ENCODE measurements around a stretch of chr5.

- RRBS, 2 experiments: no CpG with 5 or more reads among the region's 6 CpGs
Observed at GRCh38 chr5:31663408-31663828, 24.5 kb downstream of the PDZD2 start.

- RRBS, 2 experiments: no CpG with 5 or more reads among the region's 9 CpGs
Observed at GRCh38 chr5:32099009-32099611, 75.0 kb downstream of the GOLPH3 start.

DNA sequence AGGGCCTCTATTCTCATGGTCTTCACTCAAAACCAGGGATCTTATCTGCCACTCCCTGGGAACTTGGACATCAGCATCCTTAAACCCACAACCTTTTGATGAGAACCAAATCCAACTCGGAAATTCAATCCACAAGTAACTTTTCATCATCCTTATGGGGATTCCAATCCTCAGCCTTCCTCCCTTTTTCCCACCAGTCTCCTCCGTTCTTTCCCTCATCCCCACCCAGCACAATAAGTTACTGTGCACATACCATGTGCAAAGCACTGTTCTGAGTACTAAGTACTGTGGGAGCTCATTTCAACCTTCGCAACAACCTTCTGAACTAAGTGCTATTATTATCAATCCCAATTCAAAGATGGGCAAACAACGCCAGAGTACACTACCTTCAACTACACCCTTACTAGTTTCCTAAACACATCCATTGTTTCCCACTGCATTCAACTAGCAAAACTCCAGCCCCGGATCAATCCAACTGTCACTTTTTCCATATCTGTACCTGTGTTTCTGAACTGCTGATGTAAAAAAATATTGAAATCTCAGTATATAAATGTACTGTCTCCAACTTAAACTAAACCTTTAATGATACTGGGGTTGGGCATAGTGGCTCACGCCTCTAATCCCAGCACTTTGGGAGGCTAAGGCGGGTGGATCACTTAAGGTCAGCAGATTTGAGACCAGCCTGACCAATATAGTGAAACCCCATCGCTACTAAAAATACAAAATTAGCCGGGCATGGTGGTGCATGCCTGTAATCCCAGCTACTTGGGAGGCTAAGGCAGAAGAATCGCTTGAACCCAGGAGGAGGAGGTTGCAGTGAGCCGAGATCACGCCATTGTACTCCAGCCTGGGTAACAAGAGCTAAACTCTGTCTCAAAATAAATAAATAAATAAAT lies 16.8 kb downstream of the GOLPH3 start:
- RRBS, 2 experiments: no CpG with 5 or more reads among the region's 12 CpGs

DNA sequence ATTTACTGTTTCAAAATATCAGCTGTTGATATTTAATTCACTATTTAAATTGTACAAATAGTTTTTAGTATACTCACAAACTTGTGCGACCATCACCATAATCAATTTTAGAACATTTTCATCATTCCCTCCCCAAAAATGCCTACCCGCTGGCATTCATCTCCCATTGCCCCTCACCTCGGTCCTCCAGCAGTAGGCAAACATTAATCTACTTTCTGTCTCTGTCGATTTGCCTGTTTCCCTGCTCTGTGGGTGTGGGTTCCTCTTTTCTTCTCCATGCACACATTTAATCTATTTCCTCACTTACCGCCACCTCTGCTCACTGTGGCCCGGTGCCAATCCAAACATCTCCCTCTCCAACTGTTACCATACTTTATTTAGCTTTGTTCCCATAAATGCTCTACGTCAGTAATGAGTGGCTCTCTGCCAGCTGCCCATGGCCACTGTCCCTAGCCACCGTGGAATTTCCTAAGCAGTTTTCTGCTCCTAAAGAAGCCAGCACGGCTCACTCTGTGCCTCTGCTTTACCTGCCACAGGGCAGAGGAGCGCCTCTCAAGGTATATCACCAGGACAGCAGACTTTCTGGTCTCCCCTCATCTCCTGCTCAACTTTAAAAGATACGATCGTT lies 19.4 kb upstream of the GOLPH3 start:
- RRBS, 2 experiments: no CpG with 5 or more reads among the region's 12 CpGs

DNA sequence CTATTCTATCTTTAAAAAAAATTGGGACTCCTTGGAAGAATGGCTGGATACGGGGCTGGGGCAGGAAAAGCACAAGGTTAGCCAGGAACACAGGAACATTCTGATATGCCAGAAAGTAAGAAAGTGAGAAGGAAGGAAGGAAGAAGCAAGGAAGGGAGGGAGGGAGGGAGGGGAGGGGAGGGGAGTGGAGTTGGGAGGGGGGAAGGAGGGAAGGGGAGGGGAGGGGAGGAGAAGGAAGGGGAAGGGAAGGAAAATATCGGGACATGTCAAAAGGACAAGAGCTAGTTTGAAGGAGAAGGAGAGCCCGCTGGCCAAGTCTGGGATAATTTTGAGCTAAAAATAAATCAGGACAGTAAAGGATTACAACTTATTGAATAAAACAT lies 26.3 kb upstream of the GOLPH3 start:
- RRBS, 2 experiments: no CpG with 5 or more reads among the region's 3 CpGs

DNA sequence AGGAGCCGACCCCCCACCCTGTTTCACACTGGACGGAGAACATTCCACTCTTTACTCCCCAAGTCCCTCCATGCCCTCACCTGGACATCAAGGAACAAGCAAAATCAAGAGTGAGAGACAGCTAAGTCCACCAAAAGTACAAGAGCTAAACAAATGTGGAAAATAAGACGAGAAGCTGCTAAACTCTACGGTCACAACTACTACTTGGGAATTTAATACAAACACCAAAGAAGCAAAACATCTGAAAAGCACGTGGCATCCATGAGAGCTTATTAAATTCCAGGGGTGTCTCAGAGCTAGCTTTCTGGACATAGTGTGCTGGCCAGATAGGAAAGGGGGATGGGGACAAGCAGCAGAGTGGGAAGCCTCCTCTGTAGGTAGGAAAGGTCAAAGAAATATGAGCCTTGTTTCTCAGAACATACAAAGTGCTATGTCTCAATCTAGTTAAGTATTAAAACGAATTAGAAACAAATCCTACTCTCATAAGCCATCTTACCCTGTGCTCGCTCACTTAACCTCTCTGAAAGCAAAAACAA lies 51.3 kb upstream of the GOLPH3 start:
- RRBS, 2 experiments: no CpG with 5 or more reads among the region's 7 CpGs

DNA sequence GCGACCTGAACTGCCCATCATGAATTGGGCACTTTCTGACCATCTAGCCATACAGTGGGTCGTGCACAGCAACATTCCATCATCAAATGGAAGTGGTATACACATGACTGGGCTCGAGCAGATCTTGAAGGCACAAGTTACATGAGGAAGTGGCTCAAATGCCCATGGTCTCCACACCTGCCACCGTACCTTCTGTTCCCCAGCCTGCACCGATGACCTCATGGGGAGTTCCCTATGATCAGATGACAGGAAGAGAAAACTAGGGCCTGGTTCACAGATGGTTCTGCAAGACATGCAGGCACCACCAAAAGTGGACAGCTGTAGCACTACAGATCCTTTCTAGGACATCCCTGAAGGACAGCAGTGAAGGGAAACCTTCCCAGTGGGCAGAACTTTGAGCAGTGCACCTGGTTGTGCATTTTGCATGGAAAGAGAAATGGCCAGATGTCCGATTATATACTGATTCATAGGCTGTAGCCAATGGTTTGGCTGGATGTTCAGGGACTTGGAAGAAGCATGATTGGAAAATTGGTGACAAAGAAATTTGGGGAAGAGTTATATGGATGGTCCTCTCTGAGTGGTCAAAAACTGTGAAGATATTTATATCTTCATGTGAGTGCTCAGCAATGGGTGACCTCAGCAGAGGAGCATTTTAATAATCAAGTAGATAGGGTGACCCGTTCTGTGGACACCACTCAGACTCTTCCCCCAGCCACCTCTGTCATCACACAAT lies 21.6 kb downstream of the MTMR12 start:
- RRBS, 2 experiments: no CpG with 5 or more reads among the region's 7 CpGs

GRCh38 chr5:32709590-32710317 lies 1.4 kb upstream of the NPR3 start:
- RRBS, 2 experiments: no CpG with 5 or more reads among the region's 43 CpGs

DNA sequence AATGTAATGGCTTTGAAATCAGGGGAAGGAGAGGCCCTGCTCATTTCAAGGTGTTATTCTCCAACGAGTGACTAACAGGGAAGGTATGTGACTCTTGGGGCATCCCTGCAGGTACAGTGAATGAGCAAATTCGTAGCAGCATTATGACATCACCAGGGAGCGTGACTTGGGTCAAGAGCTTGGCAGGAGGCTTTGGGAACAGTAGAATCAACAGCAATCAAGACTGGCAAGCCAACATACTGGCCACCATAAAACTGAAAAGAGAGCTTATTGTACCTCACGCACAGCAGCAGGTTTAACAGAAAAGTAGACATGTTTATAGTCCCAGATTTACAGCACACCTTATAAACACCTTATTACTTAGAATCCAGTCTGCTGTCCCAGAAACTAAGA lies 297.6 kb downstream of the NPR3 start:
- RRBS, 2 experiments: no CpG with 5 or more reads among the region's 4 CpGs

GRCh38 chr5:33049110-33049691 lies 338.1 kb downstream of the NPR3 start:
- RRBS, 2 experiments: no CpG with 5 or more reads among the region's 7 CpGs

DNA sequence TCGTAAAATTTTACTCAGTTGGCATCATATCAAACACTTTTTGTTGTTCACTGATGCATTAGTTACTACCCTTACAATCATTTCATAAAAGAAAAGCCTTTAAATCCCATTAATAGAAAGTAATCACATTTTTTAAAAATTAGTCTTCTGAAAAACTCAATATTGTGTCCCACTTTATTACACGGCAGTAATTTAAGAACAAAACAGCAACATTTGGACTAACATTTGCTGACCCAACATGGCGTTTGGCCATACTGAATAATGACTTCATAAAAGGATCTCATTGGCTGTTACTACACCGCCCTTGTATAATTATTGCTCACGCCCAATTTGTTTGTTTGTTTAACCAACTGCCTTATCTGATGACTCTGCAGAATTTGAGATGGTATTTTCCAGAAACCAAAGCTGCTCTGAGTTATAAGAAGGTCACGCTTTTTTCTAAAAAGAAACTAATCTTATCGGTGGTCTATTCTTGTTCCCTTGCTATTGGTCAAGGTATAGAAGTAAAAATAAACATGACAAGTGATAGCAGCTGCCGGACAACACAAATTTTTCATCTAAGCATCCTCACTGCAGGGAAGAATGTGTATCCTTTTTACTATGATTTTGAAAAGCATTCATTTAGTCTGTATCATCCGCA lies 200.2 kb upstream of the TARS1 start:
- RRBS, 2 experiments: no CpG with 5 or more reads among the region's 9 CpGs

DNA sequence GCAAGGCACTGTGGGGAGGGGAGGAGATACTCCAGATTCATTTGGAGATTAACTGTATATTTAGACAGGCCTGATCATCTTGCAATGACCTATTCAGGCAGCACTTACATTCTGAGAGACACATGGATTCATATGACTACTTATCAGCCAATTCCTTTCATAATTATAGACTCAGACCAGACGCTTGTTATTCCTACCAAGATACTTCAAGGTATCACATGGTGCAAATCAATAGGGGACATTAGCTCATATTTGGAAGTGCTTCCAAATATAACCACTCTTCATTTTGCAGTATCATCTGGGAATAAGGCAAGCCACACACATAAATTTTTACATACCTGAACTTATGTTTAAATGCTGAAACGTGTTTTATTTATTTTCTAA lies 153.5 kb upstream of the TARS1 start:
- RRBS, 2 experiments: no CpG with 5 or more reads among the region's 2 CpGs

- RRBS, 2 experiments: 0% methylated on average over 1 to 6 of the region's 33 CpGs
Observed at GRCh38 chr5:33440257-33440902, 385 bp upstream of the TARS1 start.

GRCh38 chr5:33686145-33686860 lies 205.5 kb downstream of the ADAMTS12 start:
- RRBS, 2 experiments: no CpG with 5 or more reads among the region's 6 CpGs

GRCh38 chr5:33806870-33807471 lies 84.8 kb downstream of the ADAMTS12 start:
- RRBS, 2 experiments: no CpG with 5 or more reads among the region's 8 CpGs

DNA sequence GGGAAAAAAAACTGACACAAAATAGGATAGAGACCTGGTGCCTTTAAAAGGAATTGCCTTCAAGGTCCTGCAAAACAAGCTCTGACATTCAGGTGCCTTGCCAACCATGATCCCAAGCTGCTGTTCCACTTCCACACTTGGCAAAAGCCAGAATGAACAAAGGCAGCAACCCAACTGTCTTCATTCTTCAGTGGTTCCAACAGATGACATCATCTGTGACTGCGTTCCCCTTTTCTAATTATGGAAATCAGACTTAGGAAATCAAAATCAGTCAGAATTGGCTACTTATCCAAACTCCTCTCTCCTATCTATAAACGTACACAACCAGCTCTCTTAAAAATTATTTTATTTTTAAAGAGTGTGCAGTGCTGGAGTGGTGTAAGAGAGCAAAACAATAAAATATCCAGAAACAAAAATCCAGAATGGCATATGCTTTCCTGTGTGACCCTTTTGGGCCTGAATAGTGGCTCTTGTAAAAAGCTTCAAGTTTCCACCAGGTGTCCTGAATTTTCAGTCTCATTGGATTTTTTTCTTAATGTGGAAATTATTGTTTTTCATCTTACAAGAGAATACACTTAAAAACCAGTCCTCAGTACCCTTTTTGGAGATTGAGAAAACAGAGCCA lies 103.8 kb upstream of the RAI14 start:
- RRBS, 2 experiments: no CpG with 5 or more reads among the region's 2 CpGs

DNA sequence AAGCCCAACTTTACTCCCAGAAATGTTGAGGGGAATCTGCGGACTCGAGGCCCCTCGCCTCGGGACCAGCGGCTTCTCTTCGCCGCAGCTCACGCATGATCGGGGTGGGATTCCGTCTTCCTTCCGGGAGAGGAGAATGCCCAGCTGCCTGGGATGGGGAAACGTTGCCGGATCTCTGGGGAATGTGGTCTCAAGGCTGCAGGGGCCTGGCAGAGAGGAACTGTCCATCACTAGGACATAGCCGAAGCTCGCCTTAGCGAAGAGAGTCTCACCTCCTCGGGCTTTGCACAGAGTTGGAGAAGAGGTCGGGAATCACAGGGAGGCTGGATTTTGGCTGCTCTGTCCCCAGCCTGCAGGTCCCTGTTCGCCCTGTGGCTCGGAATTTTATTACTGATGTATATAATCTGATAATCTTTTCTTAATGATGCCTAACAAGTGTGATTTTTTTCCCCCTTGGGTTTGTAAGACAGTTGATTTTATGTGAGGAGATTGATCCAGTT lies 1.4 kb downstream of the RAI14 start:
- RRBS, 2 experiments: no CpG with 5 or more reads among the region's 20 CpGs

- RRBS, 2 experiments: no CpG with 5 or more reads among the region's 5 CpGs
Observed at GRCh38 chr5:34674254-34674657, 18.1 kb downstream of the RAI14 start.

DNA sequence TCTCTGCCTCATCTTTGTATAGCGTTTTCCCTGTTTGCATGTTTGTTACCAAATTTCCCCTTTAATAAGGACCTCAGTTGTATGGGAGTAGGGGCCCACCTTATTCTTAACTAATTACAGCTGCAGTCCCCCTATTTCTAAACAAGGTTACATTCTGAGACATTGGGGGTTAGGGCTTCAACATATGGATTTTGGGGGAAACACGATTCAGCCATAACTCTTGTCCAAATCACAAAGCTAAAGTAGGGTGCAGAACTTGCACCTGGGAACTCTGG lies 43.3 kb downstream of the RAI14 start:
- RRBS, 2 experiments: no CpG with 5 or more reads among the region's 2 CpGs

- RRBS, 2 experiments: no CpG with 5 or more reads among the region's 3 CpGs
Observed at GRCh38 chr5:34868893-34869706, 30.1 kb downstream of the TTC23L start.